UCH-1 (cell line): ENCODE measurements around a stretch of chr22.

- RRBS: no CpG with 5 or more reads among the region's 4 CpGs
Measured at GRCh38 chr22:40327329-40327935, 18.9 kb upstream of the ADSL start.

- RRBS: no CpG with 5 or more reads among the region's 9 CpGs
Measured at GRCh38 chr22:40329739-40330600, 16.3 kb upstream of the ADSL start.

DNA sequence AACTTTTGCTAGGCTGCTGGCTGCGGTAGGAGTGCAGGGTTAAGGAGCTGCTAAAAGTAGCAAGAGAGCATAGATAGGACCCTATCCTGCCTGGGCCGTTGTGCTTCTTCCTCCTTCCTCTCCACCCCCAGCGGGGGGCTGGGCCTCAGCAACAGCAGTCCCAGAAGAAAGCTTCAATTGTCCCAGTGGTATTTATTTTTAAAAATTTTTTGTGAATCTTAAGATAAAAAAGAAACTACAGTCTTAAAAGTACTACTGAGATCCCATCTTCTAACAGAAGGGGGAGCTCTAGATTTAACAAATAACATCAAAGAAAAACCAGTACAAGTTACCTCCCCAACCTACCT lies 66.4 kb downstream of the SGSM3 start:
- RRBS: no CpG with 5 or more reads among the region's 3 CpGs

DNA sequence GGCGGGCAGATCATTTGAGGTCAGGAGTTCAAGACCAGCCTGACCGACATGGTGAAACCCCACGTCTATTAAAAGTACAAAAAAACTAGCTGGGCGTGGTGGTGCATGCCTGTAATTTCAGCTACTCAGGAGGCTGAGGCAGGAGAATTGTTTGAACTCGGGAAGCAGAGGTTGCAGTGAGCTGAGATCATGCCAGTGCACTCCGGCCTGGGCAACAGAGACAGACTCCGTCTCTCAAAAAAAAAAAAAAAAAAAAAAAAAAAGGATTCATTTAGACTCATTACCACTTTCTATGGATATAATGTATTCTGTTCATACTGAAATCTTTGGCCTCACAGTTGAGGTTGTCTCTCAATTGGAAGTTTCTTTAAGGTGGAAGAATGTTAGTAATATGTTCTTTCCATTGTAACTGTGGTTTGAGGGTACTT lies 128.2 kb downstream of the MRTFA start:
- RRBS: no CpG with 5 or more reads among the region's 7 CpGs

GRCh38 chr22:40637667-40638315 lies 1.3 kb upstream of the MRTFA start:
- RRBS: no CpG with 5 or more reads among the region's 18 CpGs

DNA sequence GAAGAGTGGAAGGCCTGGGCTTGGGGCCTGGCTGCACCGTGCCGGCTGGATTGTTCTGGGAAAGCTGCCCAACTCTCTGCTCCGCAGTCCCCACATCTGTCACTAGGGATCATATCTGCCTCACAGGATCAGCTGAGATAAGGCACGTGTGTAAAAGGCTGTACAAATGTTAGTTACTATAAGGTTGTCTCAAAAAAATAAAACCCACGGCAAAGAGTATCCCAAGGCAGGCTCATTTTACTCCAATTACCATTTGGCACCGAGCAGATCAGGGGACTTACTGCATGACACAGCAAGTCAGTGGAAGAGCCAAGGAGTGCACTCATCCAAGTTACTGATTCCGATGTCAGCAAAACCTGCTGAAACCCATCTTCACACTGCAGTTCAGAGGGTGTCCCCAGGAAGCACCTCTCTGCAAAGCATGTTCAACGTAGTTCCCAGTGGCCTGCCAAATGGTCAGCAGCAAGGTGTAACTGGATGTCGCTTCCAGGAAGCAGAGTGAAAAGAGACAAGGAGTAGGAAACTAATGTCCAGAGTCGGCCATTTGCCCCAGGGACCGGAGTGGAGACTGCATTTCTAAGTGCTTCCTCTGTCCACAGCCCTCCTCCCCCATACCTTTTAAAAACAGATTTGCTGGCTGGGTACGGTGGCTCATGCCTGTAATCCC lies 18.2 kb upstream of the MRTFA start:
- RRBS: no CpG with 5 or more reads among the region's 12 CpGs

- RRBS: no CpG with 5 or more reads among the region's 6 CpGs
Measured at GRCh38 chr22:40769770-40770271, 49.3 kb downstream of the SLC25A17 start.

DNA sequence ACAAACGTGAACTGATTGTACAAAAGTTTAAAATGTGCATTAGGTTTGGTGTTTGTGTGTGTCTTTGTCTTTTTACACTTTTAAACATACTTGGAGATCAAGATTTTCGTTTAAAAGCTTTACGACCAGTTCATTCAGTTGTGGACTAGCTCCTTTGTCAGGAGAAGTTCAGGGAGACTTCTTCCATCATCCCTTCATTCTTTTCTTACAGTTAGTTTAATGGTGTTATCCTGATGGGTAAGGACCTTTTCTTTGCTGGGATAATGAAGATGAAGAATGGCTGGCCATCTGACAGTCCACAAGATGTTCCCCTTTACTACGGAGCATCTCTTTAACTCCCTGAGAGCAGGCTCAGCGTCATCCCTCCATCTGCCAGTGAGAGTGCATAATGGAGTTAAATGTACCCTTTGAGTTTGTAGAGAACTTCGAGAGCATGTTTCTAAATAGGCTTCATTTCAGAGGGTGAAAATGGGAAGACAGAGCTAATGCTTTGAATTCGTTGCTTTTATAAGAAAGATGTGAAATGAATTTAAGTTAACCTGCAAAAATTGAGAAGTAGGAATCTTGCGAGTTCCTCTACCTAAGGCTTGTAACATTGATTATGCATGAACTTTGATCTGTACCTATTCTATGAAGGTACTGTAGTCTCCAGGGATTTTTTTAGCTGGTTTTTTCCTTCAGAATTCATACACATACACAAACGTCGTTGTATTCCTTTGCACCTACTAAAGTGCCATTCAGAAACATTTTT lies 1.7 kb downstream of the EP300 start:
- RRBS: no CpG with 5 or more reads among the region's 10 CpGs

- RRBS: no CpG with 5 or more reads among the region's 11 CpGs
Measured at GRCh38 chr22:41106901-41107305, 14.5 kb downstream of the EP300 start.

DNA sequence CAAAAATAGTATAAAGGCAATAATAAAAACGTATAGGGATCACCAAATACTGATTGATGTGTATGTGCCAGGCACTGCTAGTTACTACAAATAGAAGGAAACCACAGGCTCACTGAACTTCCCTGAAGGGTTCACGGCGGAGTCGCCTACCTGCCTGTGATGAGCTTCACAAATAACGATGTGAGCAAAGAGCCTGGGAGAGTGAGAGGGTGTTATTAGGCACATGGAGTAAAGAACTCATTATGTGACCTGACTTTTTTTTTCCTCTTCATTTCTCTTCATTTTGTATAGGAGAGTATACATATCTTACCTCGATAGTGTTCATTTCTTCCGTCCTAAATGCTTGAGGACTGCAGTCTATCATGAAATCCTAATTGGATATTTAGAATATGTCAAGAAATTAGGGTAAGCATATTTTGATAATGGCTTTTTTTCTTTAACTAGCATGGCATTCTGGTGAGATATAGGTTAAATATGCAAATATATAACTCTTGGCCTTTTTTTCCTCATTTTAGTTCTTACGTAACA lies 35.8 kb upstream of the L3MBTL2 start:
- RRBS: no CpG with 5 or more reads among the region's 8 CpGs

- RRBS: 16% methylated on average over 27 of the region's 94 CpGs
Measured at GRCh38 chr22:41237281-41238269, 3.2 kb downstream of the CHADL start.

- RRBS: no CpG with 5 or more reads among the region's 18 CpGs
Measured at GRCh38 chr22:41258625-41259332, 18.0 kb upstream of the CHADL start.

- RRBS: no CpG with 5 or more reads among the region's 5 CpGs
Measured at GRCh38 chr22:41288704-41289064, 2.7 kb upstream of the RANGAP1 start.

DNA sequence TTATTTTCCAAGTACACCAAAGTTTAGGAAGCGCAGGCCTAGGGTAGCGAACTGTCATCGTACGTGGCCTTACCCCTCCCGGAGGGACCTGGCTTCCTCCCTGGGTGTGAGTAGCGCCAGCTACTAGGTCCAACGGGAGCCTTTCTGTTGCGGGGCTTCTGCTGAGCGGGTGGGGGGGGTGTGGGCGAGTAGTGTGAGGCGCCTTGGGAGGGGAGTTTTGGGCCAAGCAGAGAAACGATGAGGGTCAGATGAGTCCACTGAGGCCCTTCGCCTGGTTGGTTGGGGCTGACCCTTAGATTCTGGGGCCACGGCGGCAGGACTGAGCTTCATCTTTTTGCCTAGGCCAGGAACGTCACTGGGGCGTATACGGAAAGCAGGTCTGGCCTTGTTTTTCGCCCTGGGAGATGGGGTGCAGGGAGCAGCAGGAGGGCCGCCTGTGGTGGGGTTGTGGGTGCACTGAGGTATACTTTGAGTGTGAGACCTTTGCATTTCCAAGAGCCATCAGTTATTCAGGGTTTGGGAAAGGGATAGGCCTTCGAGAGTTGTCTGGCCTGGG lies 948 bp downstream of the TEF start:
- RRBS: no CpG with 5 or more reads among the region's 21 CpGs

GRCh38 chr22:41393747-41394278 lies 12.1 kb downstream of the TEF start:
- RRBS: no CpG with 5 or more reads among the region's 11 CpGs

DNA sequence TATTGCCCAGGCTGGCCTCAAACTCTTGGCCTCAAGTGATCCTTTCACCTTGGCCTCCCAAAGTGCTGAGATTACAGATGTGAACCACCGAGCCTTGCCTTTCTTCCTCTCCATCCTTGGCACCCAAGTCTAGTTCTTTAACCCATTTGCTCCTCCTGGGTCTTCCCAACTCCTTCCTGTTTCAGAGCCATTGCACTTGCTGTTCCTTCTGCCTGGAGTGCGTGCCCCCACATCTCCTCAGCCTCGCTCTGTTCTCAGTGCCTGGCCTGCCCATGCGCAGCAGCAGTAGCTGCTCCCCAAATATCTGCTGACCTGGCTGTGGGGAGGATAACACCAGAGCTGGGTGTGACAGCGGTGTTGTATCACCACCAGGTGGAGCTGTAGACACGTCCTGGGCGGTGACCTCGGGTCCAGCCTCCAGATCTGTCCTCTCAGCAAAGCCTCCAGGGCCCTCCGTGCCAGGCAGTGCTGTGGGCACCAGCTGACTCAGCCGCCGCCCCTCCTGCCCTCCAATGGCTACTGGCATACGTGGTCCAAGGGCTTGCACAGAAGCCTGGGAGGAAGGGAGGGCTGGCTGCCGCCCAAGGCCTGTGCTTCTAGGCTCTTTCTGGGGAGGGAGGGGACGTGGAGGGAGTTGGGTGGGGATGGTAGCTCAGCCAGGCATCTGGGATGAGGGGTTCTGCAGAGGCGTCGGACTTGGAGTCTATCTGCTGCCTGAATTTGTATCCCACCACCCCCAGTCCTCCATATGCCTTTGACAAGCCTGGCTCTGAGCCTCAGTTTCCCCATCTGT lies 22.1 kb downstream of the TEF start:
- RRBS: no CpG with 5 or more reads among the region's 16 CpGs

GRCh38 chr22:41415157-41416003 lies 31.2 kb downstream of the TOB2 start:
- RRBS: no CpG with 5 or more reads among the region's 16 CpGs

- RRBS: no CpG with 5 or more reads among the region's 17 CpGs
Measured at GRCh38 chr22:41432507-41433496, 13.8 kb downstream of the TOB2 start.

DNA sequence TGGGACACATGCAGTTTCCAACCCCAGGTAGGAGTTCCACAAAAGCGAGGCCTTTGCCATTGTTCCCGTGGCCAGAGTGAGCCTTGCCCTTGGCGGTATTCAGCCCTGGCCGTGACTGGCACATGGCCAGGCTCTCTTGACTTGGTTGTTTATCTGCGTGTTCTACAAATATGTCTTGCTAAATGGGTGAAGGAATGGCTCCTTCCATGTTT lies 20.1 kb downstream of the POLR3H start:
- RRBS: no CpG with 5 or more reads among the region's 5 CpGs

- RRBS: 42% methylated on average over 3 of the region's 36 CpGs
Measured at GRCh38 chr22:41526952-41528196, 16.9 kb downstream of the POLR3H start.